MCF 10A (cell line): ENCODE measurements around the genes ZNF493, ZNF676, ZNF675, ZNF726 and VSTM2B.

GRCh38 chr19:21396834-21397998 lies at the start of gene ZNF493:
ZNF493 (plus strand) TSS chr19:21397133.
- PRO-cap = bidirectional peak, plus-strand start at chr19:21397133, minus-strand start at chr19:21396941
- RRBS = no CpG with 5 or more reads among the region's 35 CpGs

DNA sequence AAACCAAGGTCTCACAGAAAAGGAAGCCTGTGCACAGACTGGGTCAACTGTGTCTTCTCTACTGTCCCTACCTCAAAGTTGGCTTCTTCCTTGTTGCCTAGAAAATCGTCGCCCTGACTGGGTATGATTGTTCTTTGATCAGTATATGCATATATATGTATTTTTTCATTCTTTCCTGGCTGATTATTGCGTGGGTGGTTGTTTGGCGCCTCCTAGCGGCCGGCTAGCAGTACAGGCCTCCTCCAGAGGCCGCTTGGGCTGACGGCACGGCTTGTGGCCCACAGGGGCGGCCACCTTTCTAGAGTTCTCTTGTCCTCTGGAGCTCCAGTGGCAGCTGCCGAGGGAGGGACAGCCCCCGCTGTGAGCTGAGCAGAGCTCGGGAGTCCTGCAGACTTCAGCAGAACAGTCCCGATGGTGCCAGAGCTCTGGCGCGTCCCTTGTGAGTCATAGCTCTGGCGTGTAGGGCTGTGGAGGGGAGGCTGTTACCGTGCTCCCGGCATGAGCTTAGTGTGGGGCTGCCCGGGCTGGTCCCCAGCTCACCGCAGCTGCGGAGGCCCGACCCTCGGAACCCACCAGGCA lies 22.6 kb upstream of the ZNF429 start:
- PRO-cap = no peak
- RRBS = 93% methylated on average over 4 of the region's 24 CpGs

- PRO-cap = no peak
- RRBS = no CpG with 5 or more reads among the region's 47 CpGs
These were observed 21.8 kb upstream of the ZNF429 start for GRCh38 chr19:21483492-21484186.

DNA sequence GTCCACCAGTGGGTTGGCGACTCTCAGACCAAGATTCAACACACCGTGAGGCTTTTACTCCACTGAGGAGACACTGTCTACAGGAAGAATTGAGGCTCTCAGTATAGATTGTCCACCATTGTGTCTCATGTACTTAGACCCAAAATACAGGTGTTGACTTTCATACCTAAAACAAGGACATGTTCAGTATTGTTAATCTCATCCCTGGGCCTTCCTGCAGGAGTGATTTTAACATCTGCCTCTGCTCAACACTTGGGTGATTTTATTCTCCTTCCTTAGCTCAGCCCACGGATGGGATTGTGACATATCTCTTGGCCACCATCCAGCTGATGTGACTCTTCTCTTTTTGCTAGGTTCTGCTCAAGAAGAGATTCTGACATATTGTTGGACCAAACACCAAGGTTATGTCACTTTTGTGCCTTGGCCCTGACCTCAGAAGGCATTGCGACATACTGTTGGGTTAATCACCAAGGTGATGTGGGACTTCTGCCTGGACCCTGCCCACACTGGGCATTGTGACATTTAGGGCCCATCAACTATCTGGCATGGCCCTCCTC lies 88.4 kb downstream of the ZNF429 start:
- PRO-cap = no peak
- RRBS = no CpG with 5 or more reads among the region's 4 CpGs

GRCh38 chr19:22196469-22196976 lies at the start of gene ZNF676:
ZNF676 (minus strand) TSS chr19:22196951.
- PRO-cap = no peak
- RRBS = no CpG with 5 or more reads among the region's 2 CpGs

- PRO-cap = no peak
- RRBS = no CpG with 5 or more reads among the region's 19 CpGs
These were observed 46.6 kb upstream of the ZNF730 start for GRCh38 chr19:23070234-23070668.

DNA sequence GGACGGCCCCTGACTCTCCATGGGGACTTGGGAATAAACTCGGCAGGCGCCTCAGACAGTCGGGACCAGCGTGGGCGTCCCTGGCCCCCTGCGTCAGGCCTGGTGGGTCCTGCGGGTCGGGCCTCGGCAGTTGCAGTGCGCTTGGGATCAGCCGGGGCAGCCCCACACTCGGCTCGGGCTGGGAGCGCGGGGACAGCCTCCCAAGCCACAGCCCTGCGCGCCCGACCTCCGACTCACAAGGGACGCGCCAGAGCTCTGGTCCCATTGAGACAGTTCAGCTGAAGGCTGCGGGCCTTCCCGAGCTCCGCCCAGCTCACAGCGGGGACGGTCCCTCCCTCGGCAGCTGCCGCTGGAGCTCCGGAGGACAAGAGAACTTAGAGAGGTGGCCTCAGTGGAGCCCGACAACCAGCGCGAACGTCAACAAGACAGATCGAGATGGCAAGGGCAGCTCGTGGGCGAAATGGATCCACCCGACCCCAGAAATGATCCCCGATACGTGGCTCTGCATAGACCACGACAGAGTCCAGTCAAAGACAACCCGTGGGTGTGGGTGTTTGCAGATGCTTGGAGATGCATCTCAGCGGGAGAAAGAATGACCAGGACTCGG lies 45.6 kb upstream of the ZNF730 start:
- PRO-cap = no peak
- RRBS = no CpG with 5 or more reads among the region's 44 CpGs

DNA sequence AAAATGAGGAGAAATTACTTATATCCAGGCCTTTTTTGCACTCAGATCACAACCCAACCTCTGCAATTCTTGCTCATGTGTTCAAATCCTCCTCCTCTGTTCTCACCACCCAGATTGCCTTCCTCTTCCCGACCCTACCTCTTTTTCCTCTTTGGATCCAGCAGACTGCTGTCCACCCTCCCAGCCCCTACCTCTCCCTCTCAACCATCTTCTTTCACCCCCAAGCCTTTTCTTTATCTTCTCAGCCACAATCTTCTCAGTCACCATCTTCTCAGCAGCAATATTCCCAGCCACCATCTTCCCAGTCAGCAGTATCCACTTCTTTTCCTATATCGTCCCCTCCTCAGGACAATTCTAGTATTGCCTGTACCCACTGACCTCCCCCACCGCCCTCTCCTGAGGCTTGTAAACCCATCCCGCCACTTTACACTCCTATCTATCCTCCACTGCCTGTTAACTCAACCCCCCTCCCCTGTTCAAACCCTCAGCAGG lies 49.8 kb downstream of the ZNF91 start:
- PRO-cap = no peak
- RRBS = no CpG with 5 or more reads among the region's 4 CpGs

GRCh38 chr19:23687096-23687508 lies at the start of gene ZNF675:
ZNF675 (minus strand) TSS chr19:23687212.
- PRO-cap = bidirectional peak, plus-strand start at chr19:23687317, minus-strand start at chr19:23687177
- RRBS = no CpG with 5 or more reads among the region's 12 CpGs

- PRO-cap = no peak
- RRBS = no CpG with 5 or more reads among the region's 1 CpG
These were observed 952 bp downstream of the RPSA2 start for GRCh38 chr19:23763866-23764046.

GRCh38 chr19:23914551-23915616 lies at the start of gene ZNF726:
ZNF726 (plus strand) TSS chr19:23914886.
- PRO-cap = bidirectional peak, plus-strand start at chr19:23914886, minus-strand start at chr19:23914680
- RRBS = no CpG with 5 or more reads among the region's 43 CpGs

- PRO-cap = no peak
- RRBS = no CpG with 5 or more reads among the region's 29 CpGs
These were observed 57.4 kb downstream of the ZNF726 start for GRCh38 chr19:23971914-23972561.

DNA sequence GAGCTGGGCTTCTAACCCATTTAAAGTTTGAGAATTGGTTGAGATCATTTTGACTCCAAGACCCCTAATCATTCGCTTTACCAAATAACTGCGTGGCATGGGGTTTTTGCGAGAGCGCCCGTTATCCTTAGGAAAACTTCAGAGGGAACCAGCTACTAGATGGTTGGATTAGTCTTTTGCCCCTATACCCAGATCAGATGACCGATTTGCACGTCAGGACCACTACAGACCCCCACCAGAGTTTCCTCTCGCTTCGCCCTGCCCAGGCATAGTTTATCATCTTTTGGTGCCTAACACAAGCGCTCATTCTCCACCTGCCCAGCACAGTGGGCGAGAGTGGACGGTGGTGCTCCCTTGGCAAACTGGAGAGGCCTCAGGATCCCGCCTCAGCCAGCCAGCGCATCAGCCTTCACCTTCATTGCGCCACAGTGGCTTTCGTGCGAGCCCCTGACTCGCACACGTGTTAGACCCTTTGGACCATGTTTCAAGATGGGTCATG lies 85.2 kb upstream of the ZNF254 start:
- PRO-cap = no peak
- RRBS = no CpG with 5 or more reads among the region's 19 CpGs

- PRO-cap = bidirectional peak, plus-strand start at chr19:27793130, minus-strand start at chr19:27793077; bidirectional peak, plus-strand start at chr19:27793467, minus-strand start at chr19:27793378
- RRBS = no CpG with 5 or more reads among the region's 33 CpGs
These were observed 1419.7 kb downstream of the UQCRFS1 start for GRCh38 chr19:27793013-27793820.

DNA sequence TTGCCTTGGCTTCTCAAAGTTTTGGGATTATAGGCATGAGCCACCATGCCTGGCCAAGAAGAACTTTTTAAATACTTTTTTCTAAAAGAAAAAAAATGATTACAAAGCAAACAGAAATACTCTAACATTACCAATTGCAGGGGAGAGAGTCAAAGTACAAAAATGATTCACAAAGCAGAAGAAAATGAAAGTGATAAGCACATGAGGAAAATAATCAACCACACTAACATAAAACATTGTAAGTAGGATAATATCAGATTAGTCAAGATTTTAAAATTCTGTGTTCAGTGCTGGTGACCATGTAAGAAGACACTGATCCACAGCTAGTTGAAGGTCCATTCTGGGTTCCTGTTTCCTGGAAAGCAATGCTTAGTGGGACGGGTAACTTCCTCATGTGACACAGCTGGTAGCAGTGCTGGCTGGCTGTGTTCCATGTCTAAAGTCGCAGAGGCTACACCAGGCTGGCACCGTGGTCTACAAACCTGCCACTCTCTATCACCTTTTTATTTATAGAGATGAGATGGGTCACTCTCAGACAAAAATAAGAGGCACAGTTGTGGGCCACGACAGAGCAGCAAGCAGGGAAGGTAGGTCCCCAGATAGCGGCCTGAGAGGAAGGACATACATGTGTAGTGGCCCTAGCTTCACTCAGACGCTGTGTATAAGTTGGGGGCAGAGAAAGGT lies 731.9 kb downstream of the UQCRFS1 start:
- PRO-cap = no peak
- RRBS = no CpG with 5 or more reads among the region's 6 CpGs

- PRO-cap = no peak
- RRBS = no CpG with 5 or more reads among the region's 2 CpGs
These were observed 641.1 kb downstream of the UQCRFS1 start for GRCh38 chr19:28571871-28572196.

DNA sequence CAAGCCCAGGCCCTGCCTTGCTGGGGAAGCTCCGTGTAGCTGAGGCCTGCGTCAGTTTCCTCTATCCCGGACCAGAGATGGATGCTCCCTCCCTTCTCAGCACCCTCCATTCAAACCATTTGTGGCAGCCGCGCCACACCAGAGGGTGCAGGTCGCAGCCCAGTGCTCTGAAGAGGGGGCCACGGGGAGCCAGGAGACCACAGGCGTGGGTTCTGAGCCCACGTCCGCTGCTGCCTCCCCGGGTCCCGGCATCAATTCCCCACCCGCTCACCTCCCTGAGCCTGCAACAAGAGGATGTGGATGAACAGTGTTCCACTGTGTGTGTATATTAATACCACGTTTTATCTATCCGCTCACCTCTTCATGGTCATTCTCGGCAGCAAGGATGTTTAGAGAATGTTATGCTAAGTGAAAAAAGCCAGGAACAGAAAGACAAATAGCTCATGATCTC lies 120.1 kb upstream of the VSTM2B start:
- PRO-cap = no peak
- RRBS = no CpG with 5 or more reads among the region's 16 CpGs

DNA sequence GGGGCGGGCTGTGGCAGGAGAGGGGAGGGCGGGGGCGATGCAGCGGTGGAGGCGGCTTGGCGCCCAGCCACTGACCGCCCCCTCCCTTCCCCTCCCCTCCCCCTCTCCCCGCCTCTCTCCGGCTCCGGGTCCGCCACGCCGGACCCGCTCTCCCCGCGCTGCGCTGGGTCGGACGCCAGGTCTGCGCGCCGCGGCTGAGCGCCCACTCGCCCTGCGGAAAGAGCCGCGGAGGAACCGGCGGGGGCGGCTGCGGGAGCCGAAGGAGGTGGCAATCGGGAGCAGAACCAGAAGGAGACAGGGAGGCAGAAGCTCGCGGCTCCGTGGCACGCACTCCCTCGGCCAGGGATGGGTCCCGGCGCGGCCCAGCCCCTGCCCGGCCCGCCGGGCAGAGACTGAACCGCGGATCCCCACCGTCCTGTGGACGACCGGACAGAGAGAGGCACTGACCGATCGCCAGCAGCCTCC lies at the start of gene VSTM2B:
Gene VSTM2B, plus strand, starts transcription at position 111 of the 465 bp plus-strand sequence.
- PRO-cap = no peak
- RRBS = 93% methylated on average over 6 of the region's 52 CpGs

- PRO-cap = no peak
- RRBS = no CpG with 5 or more reads among the region's 20 CpGs
These were observed 4.5 kb downstream of the POP4 start for GRCh38 chr19:29610480-29611112.

GRCh38 chr19:29708145-29709204 lies 6.6 kb downstream of the C19orf12 start:
- PRO-cap = no peak
- RRBS = 87% methylated on average over 3 of the region's 26 CpGs